ENCODE results near the genes POTEC and ESCO1.

GRCh38 chr18:13438680-13439110 is 220.1 kb downstream of the LDLRAD4 start:
- PRO-cap = no peak
- RAMPAGE, long total RNA, 5 experiments = no peak in any of the 5 experiments
- RRBS = no CpG with 5 or more reads among the region's 5 CpGs

- PRO-cap = no peak
- RAMPAGE, long total RNA, 5 experiments = no peak in any of the 5 experiments
- RRBS = no CpG with 5 or more reads among the region's 19 CpGs
Measured at GRCh38 chr18:13610906-13611676, 115.3 kb downstream of the FAM210A start.

DNA sequence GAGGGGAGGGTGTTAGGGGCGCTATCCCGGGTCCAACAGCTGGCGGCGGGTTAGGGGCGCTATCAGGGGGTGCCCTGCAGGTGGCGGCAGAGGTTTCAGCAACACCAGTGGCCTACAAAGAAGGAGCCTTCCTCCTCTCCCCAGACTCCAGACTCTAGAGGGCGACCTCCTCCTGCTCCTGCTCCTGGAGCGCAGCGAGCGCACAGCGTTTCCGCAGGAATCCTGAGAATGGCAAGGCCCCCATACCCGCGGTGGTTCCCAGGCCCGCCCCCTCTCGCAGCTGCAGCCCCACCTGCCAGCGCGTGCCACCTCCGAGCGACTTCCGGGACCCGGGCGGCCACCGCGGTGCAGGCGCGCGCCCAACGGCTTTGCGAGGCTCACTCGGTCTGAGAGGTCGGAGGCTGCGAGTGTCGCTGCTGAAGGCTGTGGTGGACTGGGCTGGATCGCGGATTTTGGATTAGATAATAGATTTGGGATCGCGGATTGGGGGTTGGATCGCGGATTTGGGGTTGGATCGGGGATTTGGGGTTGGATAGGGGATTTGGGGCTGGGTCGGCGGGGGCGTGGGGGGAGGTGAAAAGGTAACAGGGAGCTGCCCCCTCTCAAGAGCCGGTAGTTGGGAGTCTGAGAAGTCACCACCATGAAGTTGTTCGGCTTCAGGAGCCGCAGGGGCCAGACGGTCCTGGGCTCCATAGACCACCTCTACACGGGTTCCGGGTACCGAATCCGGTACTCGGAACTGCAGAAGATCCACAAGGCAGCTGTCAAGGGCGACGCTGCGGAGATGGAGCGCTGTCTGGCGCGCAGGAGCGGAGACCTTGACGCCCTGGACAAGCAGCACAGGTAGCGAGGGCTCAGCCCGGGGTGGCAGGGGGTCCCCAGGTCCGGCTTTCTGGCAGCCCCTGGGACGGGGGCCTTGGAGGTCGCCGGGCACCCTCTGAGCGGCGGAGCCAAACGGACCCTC is 46.8 kb upstream of the ZNF519 start:
- PRO-cap = unidirectional peak, plus-strand start at position 318 of the sequence
- RAMPAGE, long total RNA, 5 experiments = start-site peak on the plus strand in 2 of 5 experiments, centred at positions 437 to 761 of the sequence, 7 to 9 reads per replicate
- RRBS = 37% methylated on average over 4 of the region's 70 CpGs

- PRO-cap = no peak
- RAMPAGE, long total RNA, 5 experiments = no peak in any of the 5 experiments
- RRBS = no CpG with 5 or more reads among the region's 42 CpGs
Measured at GRCh38 chr18:14543404-14543873, at the start of gene POTEC. POTEC (minus strand) TSS chr18:14543600.

- PRO-cap = no peak
- RAMPAGE, long total RNA, 5 experiments = no peak in any of the 5 experiments
- RRBS = 56% methylated on average over 7 of the region's 80 CpGs
Measured at GRCh38 chr18:14999345-14999985, 251.5 kb downstream of the ANKRD30B start.

GRCh38 chr18:21052999-21053548 is 58.5 kb downstream of the ROCK1 start:
- PRO-cap = no peak
- RAMPAGE, long total RNA, 5 experiments = no peak in any of the 5 experiments

- PRO-cap = no peak
- RAMPAGE, long total RNA, 5 experiments = no peak in any of the 5 experiments
- RRBS = no CpG with 5 or more reads among the region's 6 CpGs
Measured at GRCh38 chr18:21079167-21079733, 32.4 kb downstream of the ROCK1 start.

DNA sequence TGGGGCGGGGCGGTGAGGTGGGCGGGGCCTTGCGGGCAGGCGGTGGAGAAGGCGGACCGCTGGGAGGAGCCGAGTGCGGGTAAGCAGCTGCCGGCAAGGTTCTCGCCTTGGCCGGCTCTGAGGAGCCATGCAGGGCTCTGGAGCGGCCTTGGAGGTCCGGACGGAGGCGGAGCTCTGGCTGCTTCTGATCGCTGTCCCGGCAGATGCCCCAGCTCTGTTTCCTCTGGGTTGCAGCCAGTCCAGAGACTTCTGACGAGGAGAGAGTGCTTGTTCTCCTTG is 226 bp upstream of the ROCK1 start:
- PRO-cap = bidirectional peak, plus-strand start at position 242 of the sequence, minus-strand start outside the sequence
- RAMPAGE, long total RNA, 5 experiments = no peak in any of the 5 experiments
- RRBS = 5% methylated on average over 3 of the region's 19 CpGs

- PRO-cap = no peak
- RAMPAGE, long total RNA, 5 experiments = no peak in any of the 5 experiments
- RRBS = no CpG with 5 or more reads among the region's 15 CpGs
Measured at GRCh38 chr18:21598699-21599406, 1.7 kb downstream of the ESCO1 start.

DNA sequence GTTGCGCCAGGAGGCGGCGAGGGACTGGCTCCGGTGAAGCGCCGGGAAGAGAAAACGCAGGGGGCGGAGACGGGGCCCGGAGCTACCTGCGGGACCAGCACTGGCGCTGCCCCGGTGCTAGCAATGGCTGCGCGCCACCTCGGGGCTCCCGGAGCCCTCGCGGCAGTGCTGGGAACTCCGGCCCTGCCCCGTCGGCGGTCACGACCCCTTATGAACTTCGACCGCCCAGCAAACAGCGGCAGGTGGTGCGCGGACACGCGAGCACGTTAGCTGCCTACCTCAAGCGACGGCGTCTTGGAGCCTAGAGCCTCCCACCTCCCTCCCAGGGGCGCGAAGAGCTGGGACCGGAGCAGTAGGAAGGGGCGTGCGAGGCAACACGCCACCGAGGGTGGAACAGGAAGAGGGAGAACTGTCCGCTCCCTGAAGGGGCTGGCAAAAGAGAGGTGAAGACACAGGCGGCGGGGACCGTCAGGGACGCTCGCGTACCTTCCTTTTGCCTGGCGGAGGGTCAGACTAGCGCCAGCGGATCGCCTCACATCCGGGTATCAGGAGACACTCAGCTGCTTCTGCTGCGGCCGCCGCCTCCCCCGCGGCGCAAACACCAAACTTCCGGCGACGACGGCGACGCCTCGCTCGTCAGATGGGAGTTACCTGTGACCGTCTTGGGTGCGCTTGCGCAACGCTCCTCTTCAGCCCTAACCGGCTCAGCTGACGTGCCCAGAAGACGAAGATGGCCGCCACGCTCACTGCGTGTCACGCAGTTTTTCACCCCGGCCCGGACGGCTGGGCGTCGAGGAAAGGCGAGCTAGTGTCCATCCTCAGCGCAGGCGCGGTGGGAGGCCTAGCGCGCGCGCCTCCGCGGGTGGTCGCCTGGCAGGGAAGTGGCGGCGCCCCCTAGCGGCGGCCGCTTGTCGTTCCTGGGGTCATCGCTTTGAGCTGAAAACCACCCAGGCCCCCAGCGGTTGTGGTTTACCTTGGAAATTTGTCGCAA is at the start of gene ESCO1:
TSS of gene ESCO1 (minus strand) at position 568 of the 991 bp plus-strand sequence.
- PRO-cap = bidirectional peak, plus-strand start at position 133 of the sequence, minus-strand start at position 125 of the sequence; bidirectional peak, plus-strand start at position 282 of the sequence, minus-strand start at position 191 of the sequence; bidirectional peak, plus-strand start at position 385 of the sequence, minus-strand start at position 296 of the sequence; bidirectional peak, plus-strand start at position 720 of the sequence, minus-strand start at position 600 of the sequence; unidirectional peak, minus-strand start at position 883 of the sequence
- RAMPAGE, long total RNA, 5 experiments = start-site peak on the minus strand in 4 of 5 experiments, centred at positions 541 to 592 of the sequence, 19 to 537 reads per replicate
- RRBS = under 1% methylated on average over 36 of the region's 104 CpGs

GRCh38 chr18:21635711-21636526 is 23.8 kb downstream of the SNRPD1 start:
- PRO-cap = no peak
- RAMPAGE, long total RNA, 5 experiments = no peak in any of the 5 experiments
- RRBS = no CpG with 5 or more reads among the region's 12 CpGs

DNA sequence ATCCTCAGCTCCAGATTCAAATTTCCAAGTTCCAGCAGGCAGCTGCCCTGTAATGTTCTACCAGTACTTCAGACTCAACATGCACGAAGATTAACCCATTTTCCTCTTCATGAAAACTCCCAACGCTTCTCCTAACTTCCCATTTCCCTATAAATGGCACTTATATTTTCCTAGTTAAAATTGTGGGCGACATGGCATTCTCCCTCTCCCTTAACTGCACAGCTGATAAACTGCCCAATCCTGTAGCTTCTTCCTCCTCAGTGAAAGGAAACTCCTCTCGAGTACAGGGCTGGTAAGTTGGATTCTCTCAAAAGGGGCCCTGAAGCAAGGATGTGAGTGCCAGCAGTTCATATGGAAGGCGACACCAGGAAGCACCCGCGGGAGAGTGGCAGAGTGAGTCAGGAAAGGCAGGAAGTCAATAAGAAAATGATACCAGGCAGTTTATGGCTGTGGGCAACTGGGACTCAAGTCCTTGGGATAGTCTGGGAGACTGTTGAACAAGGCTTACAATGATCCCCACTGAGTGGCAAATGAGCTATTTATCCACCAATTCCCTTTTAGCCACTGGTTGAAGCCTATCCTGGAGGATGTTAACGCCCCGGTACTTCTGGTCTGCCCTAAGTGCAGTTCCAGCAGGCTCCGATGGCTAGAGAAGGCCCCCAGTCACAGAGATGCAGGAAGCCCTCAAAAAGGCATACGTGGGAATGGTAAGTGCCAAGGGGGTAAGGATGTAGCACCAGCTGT is 34.8 kb downstream of the ABHD3 start:
- PRO-cap = no peak
- RAMPAGE, long total RNA, 5 experiments = start-site peak on the minus strand in 1 of 5 experiments, centred at position 146 of the sequence, 28 reads per replicate
- RRBS = no CpG with 5 or more reads among the region's 11 CpGs

DNA sequence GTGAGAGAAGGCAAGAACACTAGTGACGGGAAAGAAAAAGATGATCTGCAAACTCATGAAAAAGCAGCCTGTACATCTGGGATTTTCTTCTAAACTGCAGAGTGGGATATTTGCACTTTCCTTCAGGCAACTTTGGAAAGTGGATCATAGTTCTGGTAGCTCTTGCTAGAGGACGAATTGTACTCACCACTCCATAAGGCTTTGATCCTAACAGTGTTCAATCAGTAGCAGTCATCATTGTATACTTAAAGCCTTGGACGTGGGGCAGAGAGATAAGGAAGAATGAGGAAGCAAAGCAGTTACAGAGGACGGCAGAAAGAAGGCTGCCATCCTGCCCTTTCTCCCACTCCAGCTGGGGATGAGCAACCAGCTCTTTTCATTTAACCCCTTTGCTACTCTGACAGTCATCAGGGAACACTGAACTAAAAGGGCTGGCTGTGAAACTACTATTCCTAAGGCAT is 18.1 kb downstream of the ABHD3 start:
- PRO-cap = unidirectional peak, plus-strand start at position 304 of the sequence
- RAMPAGE, long total RNA, 5 experiments = no peak in any of the 5 experiments
- RRBS = no CpG with 5 or more reads among the region's 4 CpGs

- PRO-cap = no peak
- RAMPAGE, long total RNA, 5 experiments = start-site peak on the plus strand in 3 of 5 experiments, at chr18:21773646-21773747 at its widest, 10 to 23 reads per replicate
- RRBS = no CpG with 5 or more reads among the region's 4 CpGs
Measured at GRCh38 chr18:21773405-21774028, 32.9 kb downstream of the MIB1 start.

- PRO-cap = no peak
- RAMPAGE, long total RNA, 5 experiments = start-site peak on the plus strand in 3 of 5 experiments, at chr18:21778072-21778163 at its widest, 10 to 35 reads per replicate
- RRBS = no CpG with 5 or more reads among the region's 8 CpGs
Measured at GRCh38 chr18:21777610-21778282, 37.2 kb downstream of the MIB1 start.

DNA sequence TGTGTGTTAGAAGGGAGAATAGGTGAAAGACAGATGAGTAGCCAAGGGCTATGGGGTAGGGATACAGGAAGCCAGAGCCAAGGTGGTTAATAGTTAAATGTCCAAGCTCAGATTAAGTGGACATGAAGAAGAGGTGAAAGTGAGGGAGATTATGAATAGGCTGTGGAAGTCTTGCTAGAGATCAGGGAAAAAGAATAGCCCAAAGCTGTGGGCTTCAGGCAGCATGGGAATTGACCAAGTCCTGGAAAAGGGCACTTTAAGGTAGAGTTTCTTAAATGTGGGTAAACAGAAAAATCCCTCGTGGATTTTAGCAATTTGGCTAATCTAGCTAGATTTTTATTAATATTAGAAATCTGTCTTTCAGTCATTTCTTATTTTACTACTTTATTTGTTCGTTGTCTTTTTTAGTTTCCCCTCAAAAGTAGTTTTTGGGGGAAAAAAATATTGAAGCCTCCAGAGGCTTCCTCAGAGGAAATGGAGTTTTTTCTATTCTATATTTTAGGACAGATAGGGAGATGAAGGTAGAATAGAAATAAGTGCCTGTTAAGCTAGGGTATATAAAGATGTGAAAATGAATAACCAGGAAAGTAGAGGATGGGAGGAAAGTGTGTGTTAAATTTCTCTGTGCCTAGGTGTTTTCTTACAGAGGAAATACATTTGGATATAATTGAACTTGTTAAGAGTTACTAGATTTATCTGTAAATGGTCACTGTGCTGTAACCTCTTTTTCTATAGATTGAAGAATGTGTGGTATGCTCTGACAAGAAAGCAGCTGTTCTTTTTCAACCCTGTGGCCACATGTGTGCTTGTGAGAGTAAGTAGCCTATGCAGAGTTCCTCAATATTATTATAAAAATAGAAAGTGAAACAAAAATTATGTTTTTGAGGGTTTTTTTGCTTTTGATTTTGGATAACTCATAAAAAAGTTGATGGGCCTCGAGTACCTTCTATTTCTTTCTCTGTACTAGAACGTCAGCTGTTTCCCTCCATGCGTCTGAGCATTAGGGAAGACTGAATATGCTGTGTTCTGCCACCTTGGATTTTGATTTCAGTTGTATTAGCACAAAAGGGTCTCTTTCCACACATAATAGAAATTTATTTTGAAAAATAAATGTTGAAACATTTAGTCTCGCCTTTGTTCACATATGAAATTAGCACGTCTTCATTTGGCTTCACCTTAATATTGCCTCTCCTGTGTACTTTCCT is 112.2 kb downstream of the MIB1 start:
- PRO-cap = no peak
- RAMPAGE, long total RNA, 5 experiments = start-site peak on the plus strand in 2 of 5 experiments, centred at positions 131 to 775 of the sequence, 5 to 7 reads per replicate
- RRBS = no CpG with 5 or more reads among the region's 7 CpGs

- PRO-cap = bidirectional peak, plus-strand start at chr18:22106815, minus-strand start at chr18:22106736
- RAMPAGE, long total RNA, 5 experiments = no peak in any of the 5 experiments
- RRBS = no CpG with 5 or more reads among the region's 4 CpGs
Measured at GRCh38 chr18:22106413-22106900, 62.9 kb upstream of the GATA6 start.

- PRO-cap = no peak
- RAMPAGE, long total RNA, 5 experiments = start-site peak on the plus strand in 1 of 5 experiments, at chr18:22188277-22188450 at its widest, 60 reads per replicate
- RRBS = no CpG with 5 or more reads among the region's 2 CpGs
Measured at GRCh38 chr18:22188125-22188541, 18.7 kb downstream of the GATA6 start.

GRCh38 chr18:22204859-22205640 is 35.7 kb downstream of the GATA6 start:
- PRO-cap = no peak
- RAMPAGE, long total RNA, 5 experiments = start-site peak on the plus strand in 1 of 5 experiments, at chr18:22205444-22205490 at its widest, 19 reads per replicate
- RRBS = no CpG with 5 or more reads among the region's 9 CpGs

GRCh38 chr18:22282313-22283070 is 113.1 kb downstream of the GATA6 start:
- PRO-cap = no peak
- RAMPAGE, long total RNA, 5 experiments = no peak in any of the 5 experiments
- RRBS = no CpG with 5 or more reads among the region's 8 CpGs

Measured in stomach (tissue), 7 donors.